Esophagus squamous epithelium (tissue), 4 donors: ENCODE measurements around the genes HAS3, SNTB2 and TMED6.

DNA sequence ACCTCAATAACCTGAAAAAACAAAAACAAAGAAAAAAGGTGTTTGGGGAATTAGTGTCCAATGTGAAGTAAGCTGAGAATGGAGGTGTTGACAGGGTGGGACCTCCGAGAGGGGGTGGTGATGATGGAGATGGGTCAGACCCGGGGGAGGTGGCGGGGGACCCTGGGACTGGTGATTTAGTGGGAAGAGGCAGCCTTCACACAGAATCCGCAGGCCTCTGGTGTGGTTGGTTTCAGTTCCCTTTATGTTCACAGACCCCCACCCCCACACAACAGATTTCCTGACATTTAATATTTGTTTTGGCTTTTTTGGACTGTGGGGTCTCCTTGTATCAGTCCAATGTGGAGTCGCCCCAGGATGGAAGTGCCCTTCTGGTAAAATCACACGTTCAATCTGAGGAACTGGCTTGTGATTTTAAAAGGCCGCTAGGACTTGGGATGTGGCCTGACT is 3.9 kb downstream of the CDH1 start:
- PRO-cap = no peak
- RAMPAGE, long total RNA, 4 experiments = no peak in any of the 4 experiments

DNA sequence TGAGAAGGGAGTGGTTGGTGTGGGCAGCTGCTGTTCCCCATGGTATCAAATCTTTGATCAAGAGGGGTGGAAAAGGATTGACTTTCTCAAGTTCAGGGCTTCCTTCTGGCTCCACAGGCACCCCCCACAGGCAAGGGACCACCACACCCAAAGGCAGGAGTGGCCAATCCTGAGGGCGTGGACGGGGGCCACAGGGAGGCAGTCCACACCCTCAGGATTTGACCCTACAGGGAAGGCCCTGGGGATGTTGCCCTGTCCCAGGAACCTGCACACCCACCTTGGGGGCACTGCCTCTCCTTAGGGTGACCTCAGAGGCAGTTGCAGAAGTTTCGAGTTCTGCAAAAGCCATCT is 44.9 kb downstream of the CDH1 start:
- PRO-cap = no peak
- RAMPAGE, long total RNA, 4 experiments = no peak in any of the 4 experiments

DNA sequence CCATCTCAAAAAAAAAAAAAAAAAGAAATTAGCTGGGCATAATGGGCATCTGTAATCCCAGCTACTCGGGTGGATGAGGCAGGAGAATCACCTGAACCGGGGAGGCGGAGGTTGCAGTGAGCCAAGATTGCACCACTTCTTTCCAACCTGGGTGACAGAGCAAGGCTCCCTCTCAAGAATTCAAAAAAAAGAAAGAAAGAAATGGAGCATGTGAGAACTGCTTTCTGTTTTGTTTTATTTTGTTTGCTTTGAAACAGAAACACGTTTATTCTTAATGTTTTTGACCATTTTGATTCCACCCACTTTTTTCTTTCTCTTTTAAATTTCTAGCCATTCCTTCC is 47.9 kb downstream of the TANGO6 start:
- PRO-cap = no peak
- RAMPAGE, long total RNA, 4 experiments = no peak in any of the 4 experiments

DNA sequence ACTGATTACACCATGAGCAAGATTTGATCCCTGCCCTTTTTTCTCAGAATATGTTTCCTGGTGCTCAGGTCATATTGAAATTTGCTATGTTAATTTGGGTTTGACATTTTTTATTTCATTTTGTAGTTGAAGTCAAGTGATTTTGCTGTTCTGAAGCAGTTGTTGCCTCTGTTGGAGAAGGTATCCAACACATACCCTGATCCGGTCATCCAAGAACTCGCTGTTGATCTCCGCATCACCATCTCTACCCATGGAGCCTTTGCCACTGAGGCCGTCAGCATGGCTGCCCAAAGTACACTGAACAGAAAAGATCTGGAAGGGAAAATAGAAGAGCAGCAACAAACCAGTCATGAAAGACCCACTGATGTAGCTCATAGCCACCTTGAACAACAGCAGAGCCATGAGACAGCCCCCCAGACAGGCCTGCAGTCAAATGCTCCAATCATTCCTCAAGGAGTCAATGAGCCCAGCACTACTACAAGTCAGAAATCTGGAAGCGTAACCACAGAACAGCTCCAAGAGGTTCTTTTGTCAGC is 84.2 kb downstream of the TANGO6 start:
- PRO-cap = no peak
- RAMPAGE, long total RNA, 4 experiments = no peak in any of the 4 experiments

GRCh38 chr16:68993746-68994251 is 111.7 kb upstream of the HAS3 start:
- PRO-cap = bidirectional peak, plus-strand start at chr16:68994183, minus-strand start at chr16:68994079
- RAMPAGE, long total RNA, 4 experiments = no peak in any of the 4 experiments

- PRO-cap = unidirectional peak, plus-strand start at chr16:69105562; unidirectional peak, plus-strand start at chr16:69105746; bidirectional peak, plus-strand start at chr16:69106222, minus-strand start at chr16:69106071
- RAMPAGE, long total RNA, 4 experiments = start-site peak on the plus strand in 1 of 4 experiments, at chr16:69105644-69106455 at its widest, 5 to 11 reads per replicate
Observed at GRCh38 chr16:69105413-69106466, at the start of gene HAS3. Gene HAS3 (plus strand): TSS chr16:69105653.

GRCh38 chr16:69186942-69187263 is at the start of gene SNTB2:
Gene SNTB2 (plus strand): TSS chr16:69187164.
- PRO-cap = bidirectional peak, plus-strand start at chr16:69187136, minus-strand start at chr16:69187043
- RAMPAGE, long total RNA, 4 experiments = no peak in any of the 4 experiments

- PRO-cap = no peak
- RAMPAGE, long total RNA, 4 experiments = no peak in any of the 4 experiments
Observed at GRCh38 chr16:69188571-69189054, 1.6 kb downstream of the SNTB2 start.

DNA sequence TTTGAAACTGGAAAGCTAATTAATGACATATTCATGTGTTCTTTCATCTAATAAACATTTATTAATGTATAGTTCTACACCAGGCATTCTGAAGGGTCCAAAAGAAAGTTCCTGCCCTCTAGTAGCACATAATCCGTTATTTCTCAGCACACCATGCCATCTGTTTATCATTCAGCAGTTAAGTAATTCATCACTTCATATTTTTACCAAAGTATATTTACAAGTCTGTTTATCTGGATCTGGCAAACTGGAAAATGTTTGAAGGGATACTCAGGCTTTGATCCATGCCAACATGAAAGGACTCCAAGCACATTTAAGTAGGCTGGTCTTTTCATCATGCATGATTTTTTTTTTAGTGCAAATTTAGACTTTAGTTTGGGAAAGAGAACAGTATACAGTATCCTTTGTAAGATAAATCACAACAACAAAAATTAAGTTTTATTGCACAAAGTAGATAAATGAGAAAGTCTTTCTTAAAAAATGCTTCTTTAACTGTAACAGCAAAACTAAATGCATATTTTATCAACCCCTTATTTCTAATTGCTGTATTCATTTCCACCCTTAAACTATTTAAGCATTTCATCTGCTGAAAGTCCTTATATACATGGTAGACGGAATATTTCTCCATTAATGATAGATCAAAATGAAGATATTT is 4.0 kb upstream of the VPS4A start:
- PRO-cap = no peak
- RAMPAGE, long total RNA, 4 experiments = no peak in any of the 4 experiments

GRCh38 chr16:69322286-69322986 is 8.0 kb downstream of the PDF start:
- PRO-cap = no peak
- RAMPAGE, long total RNA, 4 experiments = no peak in any of the 4 experiments

DNA sequence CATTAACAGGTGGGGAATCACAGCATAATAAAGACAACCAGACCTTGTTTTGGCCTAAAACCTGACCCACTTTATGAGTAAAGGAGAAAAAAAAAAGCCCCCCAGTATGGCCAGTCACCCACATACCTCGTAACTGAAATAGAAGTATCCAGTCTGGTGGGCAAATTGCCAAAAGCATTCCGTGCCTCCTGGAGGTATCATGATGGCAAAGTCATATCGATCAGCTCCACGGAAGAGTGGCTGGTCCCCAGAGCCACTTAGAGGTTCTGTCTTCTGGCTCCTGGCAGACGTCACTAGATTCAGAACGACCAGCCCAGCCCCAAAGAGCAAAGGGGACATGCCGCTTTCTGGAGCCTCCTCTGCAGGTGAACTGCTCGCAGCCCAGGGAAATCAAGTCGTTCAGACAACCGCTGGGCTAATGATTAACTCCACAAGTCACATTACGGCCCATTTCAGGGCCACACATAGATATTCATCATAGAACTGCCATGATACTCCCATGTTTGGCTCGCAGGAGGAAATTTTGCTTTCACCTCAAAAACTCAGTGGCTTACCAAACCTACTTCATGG is at the start of gene TMED6:
TSS of gene TMED6 (minus strand) at position 372 of the 570 bp plus-strand sequence.
- PRO-cap = no peak
- RAMPAGE, long total RNA, 4 experiments = no peak in any of the 4 experiments

- PRO-cap = bidirectional peak, plus-strand start at chr16:69444302, minus-strand start at chr16:69444187; bidirectional peak, plus-strand start at chr16:69444523, minus-strand start at chr16:69444496
- RAMPAGE, long total RNA, 4 experiments = no peak in any of the 4 experiments
Observed at GRCh38 chr16:69443737-69444912, 19.7 kb downstream of the CYB5B start.

DNA sequence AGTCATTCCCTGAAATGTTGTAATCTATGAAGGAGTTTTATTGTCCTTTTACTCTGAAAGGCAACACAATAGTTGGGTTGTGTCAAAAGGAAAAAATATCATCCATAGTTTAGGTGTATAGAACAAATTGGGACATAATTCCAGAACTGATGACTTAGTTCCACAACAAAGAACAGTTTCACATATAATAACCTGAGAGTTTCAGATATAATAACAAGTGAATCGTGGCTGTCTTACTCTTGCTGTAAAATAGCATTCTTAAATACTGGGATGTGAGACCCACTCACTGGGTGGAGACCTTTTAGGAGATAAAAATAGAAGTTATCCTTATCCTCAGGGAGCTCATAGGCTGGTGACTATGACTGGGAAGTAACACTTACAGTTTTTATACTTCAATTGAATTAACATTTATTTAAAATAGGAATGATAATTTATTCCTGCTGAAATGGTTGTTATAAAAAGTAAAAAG is 20.7 kb downstream of the CYB5B start:
- PRO-cap = no peak
- RAMPAGE, long total RNA, 4 experiments = no peak in any of the 4 experiments

GRCh38 chr16:69530552-69531176 is 35.1 kb upstream of the NFAT5 start:
- PRO-cap = bidirectional peak, plus-strand start at chr16:69530911, minus-strand start at chr16:69530753
- RAMPAGE, long total RNA, 4 experiments = no peak in any of the 4 experiments

GRCh38 chr16:69566790-69567555 is 1.2 kb downstream of the NFAT5 start:
- PRO-cap = bidirectional peak, plus-strand start at chr16:69566976, minus-strand start at chr16:69566838
- RAMPAGE, long total RNA, 4 experiments = no peak in any of the 4 experiments

GRCh38 chr16:69823668-69824231 is 61.6 kb downstream of the WWP2 start:
- PRO-cap = unidirectional peak, plus-strand start at chr16:69824083
- RAMPAGE, long total RNA, 4 experiments = no peak in any of the 4 experiments

DNA sequence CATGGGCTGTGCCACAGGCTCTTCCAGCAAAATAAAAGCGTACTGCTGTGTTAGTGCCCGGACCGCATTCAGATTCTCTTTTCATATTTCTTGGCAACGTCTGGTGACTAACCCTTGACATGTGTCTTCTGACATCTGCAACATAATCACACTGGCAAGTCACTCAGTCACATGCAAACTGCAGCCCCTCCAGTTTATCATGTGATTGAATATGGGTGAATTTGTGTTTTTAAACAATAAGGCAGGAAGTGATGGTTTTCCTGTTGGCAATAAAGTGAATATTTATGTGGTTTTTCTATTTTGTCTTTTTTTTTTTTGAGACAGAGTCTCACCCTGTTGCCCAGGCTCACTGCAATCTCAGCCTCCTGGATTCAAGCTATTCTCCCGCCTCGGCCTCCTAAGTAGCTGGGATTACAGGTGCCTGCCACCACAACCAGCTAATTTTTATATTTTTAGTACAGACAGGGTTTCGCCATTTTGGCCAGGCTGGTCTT is 75.2 kb downstream of the CLEC18A start:
- PRO-cap = unidirectional peak, minus-strand start at position 70 of the sequence
- RAMPAGE, long total RNA, 4 experiments = no peak in any of the 4 experiments

- PRO-cap = no peak
- RAMPAGE, long total RNA, 4 experiments = no peak in any of the 4 experiments
Observed at GRCh38 chr16:70252391-70252680, 596 bp upstream of the EXOSC6 start.

DNA sequence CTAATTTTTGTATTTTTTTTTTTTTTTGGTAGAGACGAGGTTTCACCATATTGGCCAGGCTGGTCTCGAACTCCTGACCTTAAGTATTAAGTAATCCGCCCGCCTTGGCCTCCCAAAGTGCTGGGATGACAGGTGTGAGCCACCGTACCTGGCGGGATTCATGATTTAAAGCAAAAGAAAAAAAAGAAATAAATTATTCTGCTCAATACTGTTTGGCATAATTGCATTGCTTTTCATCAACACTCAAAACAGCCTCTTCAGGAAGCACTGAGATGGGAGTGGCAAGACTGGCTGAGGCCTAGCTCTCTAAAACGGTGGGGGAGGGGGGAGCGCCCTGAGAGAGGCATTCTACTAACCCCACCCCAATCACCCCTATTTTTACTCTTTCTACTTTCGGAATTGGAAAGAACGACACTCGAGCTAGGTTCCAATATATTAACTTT is 33.1 kb downstream of the DDX19A start:
- PRO-cap = no peak
- RAMPAGE, long total RNA, 4 experiments = no peak in any of the 4 experiments

- PRO-cap = no peak
- RAMPAGE, long total RNA, 4 experiments = no peak in any of the 4 experiments
Observed at GRCh38 chr16:70526379-70527078, 2.9 kb downstream of the SF3B3 start.